ENCODE results near the gene LARP4B.

DNA sequence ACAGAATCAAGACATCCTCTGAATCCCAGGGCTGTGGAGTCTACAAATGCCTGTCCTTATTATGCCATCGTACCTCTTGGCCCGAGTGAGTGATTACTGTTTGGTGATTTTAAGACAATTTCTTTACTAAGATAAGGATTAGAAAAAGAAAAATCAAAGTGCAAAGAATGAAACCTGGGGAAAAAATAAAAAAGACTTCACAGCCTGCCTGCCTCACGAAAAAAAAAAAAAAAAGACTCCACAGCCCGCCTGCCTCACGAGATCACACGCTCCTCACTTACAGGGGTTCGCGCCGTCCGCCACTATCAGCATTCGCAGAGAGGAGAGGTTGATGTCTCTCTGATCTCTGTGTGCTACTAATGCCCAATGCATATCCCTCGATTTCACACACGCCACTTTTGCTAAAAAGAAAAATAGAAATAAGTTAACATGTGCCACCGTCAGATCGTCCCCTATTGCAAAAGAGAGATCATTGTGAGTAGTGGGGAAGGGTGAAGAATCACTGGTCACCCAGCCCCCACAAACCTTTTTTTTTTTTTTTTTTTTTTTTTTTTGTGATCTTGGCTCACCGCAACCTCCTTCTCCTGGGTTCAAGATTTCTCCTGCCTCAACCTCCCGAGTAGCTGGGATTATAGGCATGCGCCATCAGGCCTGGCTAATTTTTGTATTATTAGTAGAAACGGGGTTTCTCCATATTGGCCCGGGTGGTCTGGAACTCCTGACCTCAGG is 248.7 kb downstream of the ZMYND11 start:
- RRBS, result no CpG with 5 or more reads among the region's 20 CpGs

GRCh38 chr10:387709-388366 is 252.6 kb downstream of the ZMYND11 start:
- RRBS, result no CpG with 5 or more reads among the region's 15 CpGs

DNA sequence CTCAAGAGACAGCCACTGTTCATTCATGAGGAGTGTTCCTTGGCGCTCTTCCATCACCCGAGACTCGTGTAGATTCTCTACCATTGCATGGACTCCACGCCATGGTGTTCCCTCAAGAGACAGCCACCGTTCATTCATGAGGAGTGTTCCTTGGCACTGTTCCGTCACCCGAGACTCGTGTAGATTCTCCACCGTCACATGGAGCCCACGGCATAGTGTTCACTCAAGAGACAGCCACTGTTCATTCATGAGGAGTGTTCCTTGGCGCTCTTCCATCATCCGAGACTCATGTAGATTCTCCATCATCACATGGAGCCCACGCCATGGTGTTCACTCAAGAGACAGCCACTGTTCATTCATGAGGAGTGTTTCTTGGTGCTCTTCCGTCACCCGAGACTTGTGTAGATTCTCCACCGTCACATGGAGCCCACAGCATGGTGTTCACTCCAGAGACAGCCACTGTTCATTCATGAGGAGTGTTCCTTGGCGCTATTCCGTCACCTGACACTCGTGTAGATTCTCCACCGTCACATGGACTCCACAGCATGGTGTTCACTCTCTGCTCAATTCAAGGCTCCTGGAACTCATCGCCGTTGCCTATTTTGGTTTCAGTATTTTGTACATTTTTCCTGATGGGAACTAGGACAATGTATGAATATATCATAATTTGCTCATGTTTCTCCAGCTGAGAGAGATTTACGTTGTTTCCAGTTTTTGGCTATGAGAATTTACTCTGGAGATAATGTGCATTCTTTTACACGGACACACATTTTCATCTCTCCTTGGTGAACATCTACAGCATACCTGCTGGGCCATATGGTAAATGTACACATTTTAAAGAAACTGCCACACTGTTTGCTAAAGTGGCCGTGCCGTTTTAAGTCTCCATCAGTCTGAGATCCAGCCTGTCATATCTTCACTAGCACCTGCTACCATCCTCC is 245.1 kb downstream of the DIP2C start:
- RRBS, result no CpG with 5 or more reads among the region's 26 CpGs

DNA sequence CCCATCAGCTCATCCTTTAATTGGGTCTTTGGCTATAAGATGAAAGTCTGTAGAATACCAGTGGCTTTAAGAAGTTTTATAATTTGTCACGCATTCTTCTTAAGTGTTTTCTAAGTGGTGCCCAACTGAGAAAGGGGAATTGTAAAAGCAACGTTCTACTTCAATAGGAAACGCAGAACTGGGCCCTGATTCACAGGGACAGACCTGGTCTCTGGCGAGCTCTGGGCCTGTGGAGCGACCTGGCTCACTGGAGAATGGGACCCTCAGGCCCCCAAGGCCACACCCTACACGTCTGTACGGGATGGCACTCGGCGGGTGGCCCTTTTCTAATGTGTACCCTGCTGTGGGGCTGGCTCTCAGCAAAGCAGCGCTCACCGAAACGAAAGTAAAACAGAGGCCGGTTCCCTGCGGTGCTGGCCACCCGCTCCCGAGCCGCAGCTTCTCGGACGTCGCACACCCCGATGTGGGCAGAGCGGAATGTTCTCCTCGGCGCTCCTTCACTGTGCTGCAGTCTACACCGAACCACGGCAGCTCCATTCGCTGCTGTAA is 205.0 kb downstream of the DIP2C start:
- RRBS, result no CpG with 5 or more reads among the region's 27 CpGs

DNA sequence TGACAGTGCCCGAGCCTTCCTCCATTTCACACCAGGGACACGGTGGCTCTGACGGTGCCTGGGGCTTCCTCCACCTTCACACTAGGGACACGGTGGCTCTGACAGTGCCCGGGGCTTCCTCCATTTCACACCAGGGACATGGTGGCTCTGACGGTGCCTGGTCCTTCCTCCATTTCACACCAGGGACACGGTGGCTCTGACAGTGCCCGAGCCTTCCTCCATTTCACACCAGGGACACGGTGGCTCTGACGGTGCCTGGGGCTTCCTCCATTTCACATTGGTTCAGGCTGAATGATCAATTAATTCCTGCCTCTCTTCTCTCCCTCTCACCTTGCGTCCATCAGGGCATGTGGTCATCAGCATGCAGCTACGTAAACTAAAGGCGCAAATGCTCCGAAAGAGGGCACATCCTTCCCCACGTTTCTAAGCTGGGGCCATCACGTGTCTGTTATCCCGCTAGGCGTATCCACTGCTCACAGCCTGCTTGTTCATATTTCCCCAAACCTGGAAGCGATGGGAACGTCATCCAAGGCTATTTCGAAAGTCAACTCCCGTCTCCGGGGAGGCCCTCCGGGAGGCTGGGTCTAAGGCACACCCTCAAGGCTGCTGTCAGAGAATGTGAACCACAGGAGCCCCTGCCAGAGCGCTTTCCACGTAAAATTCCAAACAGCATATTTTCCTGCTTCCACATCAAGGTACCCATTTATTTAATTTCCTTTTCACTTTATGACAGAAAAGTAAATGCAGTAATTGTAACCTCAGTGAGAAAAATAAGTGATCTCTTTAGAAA is 199.3 kb downstream of the DIP2C start:
- RRBS, result no CpG with 5 or more reads among the region's 26 CpGs

DNA sequence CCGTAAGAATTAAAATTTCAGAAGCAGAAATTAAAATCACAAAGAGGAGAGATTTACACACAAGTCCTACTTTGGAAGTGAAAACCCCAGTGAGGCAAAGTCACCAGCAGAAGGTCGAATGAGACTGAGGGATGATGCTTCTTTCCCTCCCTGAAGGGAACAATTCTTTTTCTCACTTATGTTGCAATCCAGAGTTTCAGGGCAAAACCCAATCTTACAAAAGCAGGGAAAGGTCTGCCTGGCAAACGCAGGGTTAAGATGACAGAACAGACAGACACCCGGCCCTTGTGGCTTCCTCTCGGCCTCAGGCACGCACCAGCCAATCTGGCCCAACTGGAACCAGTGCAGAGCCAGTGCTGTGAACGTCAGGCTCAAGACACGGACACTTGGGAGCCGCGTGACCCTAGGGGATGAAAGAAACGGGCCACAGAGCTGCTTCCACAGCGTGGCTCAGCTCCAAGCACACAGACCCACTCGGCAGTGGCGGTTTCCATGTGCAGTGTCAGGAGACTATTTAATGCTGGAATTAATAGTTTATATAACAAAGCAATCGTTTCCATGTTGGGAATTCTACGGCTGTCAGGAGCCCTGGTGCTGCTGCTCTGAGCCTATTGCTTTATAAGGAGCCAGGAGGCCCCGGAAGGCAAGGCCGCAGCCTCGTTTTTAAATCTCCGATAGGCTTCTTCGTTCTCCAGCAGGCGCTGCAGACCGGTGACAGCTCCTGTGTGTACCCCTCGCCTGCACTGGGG is 198.5 kb downstream of the DIP2C start:
- RRBS, result 58% methylated on average over 6 of the region's 24 CpGs

GRCh38 chr10:561689-562239 is 127.7 kb downstream of the DIP2C start:
- RRBS, result no CpG with 5 or more reads among the region's 15 CpGs

DNA sequence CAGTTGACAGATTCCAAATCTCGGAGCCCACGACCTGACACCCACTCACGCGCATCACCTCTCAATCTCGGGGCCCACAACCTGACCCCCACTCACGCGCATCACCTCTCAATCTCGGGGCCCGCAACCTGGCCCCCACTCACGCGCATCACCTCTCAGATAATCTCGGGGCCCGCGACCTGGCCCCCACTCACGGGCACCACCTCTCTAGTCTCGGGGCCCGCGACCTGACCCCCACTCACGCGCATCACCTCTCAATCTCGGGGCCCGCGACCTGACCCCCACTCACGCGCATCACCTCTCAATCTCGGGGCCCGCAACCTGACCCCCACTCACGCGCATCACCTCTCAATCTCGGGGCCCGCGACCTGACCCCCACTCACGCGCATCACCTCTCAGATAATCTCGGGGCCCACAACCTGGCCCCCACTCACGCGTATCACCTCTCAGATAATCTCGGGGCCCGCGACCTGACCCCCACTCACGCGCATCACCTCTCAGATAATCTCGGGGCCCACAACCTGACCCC is 105.1 kb downstream of the DIP2C start:
- RRBS, result no CpG with 5 or more reads among the region's 43 CpGs

- RRBS, result no CpG with 5 or more reads among the region's 9 CpGs
These were observed 55.2 kb downstream of the DIP2C start for GRCh38 chr10:634170-634682.

DNA sequence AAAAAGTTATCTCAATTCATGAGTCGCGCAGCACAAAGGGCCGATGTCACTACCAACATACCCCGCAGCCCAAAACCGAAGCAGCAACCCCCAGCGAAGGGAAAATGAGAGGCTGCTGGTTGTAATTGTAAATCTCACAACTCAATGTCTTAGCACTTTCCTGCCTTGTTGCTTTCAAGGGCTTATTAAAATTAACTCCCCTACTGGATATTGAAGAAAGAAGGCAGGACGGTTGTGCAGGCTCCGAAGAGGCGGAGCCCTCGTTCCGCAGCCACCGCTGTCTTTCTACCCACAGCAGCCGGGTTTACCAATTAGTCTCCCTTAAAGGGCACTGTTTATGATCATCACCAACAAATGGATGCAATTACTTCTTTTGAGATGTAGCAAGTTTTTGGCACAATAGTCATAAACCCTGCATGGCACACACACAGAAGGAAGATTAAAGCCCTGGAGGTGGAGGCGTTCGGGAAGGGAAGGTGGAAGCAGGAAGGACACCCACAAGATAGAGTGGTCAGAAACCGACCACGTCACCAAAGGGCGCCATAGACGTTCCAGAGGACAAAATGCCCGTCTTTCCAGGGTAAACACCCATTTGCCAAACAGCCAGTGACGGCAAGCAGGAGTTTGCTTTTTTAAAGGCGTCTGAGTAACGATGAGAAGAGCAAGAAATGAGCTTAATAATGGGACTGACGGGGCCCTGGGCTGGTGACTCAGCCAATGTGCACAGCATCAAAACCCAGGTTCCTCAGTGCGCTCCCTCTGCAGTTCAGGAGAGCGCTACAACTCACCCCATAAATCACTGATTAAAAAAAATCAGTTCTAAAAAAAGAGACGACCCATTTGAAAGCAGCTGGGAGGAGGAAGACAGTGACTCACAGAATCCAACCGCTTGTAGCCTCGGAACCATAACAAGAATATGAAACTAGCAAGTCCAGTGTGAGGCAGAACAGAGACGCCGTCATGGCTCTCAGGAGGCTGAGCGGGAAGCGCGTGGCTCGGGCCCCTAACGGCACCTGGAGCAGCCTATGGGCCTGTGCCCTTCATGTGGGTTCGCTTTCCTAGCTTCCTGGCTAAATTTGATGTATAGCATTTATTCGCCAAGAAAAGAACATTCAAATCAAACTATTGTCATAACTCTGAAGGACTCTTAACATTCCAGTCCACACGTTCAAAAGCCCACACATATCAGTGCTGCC is 6.0 kb downstream of the DIP2C start:
- RRBS, result no CpG with 5 or more reads among the region's 39 CpGs

- RRBS, result 38% methylated on average over 3 of the region's 26 CpGs
These were observed 117.0 kb upstream of the DIP2C start for GRCh38 chr10:806172-807104.

DNA sequence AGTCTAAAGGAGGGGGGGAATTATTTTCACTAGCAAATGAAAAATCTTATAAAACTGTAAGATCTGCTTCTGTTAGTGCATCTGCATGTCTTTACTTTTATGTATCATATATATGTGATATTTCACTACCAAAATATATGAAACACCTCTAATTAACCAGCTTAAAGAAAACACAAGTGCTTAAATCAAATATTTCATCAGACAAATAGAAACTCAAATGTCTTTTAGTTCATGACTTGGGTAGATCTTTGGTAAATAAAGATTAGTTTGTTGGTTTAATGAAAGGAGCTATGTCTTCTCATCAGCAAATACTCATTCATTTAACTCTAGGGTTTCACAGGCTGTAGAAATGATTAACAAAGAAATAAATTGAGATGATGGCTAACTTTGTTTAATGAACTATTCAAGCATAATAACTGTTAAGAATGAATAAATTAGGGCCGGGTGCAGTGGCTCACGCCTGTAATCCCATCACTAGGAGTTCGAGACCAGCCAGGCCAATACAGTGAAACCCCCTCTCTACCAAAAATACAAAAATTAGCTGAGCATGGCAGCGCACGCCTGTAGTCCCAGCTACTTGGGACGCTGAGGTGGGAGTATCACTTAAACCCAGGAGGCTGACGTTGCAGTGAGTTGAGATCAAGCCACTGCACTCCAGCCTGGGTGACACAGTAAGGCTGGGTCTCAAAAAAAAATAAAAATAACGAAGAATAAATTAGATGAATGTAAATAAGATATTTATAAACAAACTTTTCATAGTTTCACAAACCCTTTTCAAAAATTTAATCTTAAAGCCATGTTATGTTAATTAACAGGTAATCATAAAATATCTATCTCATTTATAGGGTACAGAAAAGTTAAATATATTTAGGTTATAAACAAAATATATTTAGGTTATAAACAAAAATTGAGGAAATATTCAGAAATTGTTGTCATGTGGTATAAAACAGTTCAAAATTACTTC is 18.0 kb downstream of the LARP4B start:
- RRBS, result no CpG with 5 or more reads among the region's 8 CpGs

GRCh38 chr10:931046-931913 is at the start of gene LARP4B:
Gene LARP4B, minus strand, starts transcription at chr10:931705.
- RRBS, result 2% methylated on average over 68 of the region's 116 CpGs

- RRBS, result no CpG with 5 or more reads among the region's 18 CpGs
These were observed 12.8 kb upstream of the LARP4B start for GRCh38 chr10:944095-944917.

DNA sequence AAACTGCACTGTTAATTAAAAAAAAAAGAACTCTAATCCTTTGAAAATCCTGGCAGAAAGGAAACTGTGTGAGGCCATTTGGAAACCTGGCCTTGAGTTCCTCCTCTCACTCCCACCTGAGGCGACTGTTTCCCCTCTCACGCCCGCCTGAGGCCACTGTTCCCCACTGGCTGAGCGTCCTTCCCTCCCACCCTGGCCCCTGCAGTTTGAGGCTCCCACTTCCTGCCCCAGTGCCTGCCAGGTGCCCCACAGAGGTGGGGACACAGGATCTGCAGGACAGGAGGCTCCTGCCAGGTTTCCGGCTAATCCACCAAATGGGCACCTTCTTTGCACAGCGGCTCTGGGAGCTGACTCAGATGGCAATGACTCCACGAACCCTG is 24.3 kb upstream of the LARP4B start:
- RRBS, result no CpG with 5 or more reads among the region's 7 CpGs

GRCh38 chr10:970086-971189 is 17.8 kb upstream of the GTPBP4 start:
- RRBS, result no CpG with 5 or more reads among the region's 16 CpGs

GRCh38 chr10:995184-995886 is 7.1 kb downstream of the GTPBP4 start:
- RRBS, result no CpG with 5 or more reads among the region's 9 CpGs

DNA sequence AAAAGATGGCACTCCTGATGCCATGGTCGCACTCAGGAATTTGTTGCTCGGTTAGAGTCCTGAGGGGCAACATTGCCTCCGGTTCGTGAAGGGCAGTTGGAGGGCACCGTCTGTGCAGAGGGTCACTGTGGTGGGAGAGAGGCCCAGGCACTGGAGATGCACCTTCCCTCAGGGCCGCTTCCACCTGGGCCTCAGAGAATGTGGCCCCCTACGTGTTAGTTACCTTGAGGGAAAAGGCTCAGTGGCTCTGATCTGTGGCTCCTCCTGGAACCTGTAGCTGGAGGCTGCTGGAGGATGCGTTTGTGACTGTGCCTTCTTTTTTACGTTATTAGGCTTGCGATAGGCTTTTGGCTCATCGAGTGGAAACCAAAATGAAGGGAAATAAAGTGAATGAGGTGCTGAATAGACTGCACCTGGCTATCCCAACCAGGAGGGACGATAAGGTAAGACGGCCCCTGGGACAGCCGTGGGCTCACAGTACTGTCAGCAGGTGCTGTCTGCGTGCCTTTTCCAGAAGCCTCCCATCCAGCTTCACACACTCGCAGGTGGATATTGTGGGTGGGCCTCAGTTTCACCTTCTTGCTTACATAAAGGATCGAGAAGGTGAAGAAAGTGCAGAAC is 18.6 kb downstream of the GTPBP4 start:
- RRBS, result no CpG with 5 or more reads among the region's 17 CpGs

- RRBS, result no CpG with 5 or more reads among the region's 15 CpGs
These were observed 5.3 kb downstream of the IDI1 start for GRCh38 chr10:1043354-1044251.

- RRBS, result no CpG with 5 or more reads among the region's 37 CpGs
These were observed 64.5 kb downstream of the WDR37 start for GRCh38 chr10:1120424-1121323.

Data from non-pigmented ciliary epithelial cell (primary cell).